HEK293 (cell line): ENCODE measurements around a stretch of chr7.

DNA sequence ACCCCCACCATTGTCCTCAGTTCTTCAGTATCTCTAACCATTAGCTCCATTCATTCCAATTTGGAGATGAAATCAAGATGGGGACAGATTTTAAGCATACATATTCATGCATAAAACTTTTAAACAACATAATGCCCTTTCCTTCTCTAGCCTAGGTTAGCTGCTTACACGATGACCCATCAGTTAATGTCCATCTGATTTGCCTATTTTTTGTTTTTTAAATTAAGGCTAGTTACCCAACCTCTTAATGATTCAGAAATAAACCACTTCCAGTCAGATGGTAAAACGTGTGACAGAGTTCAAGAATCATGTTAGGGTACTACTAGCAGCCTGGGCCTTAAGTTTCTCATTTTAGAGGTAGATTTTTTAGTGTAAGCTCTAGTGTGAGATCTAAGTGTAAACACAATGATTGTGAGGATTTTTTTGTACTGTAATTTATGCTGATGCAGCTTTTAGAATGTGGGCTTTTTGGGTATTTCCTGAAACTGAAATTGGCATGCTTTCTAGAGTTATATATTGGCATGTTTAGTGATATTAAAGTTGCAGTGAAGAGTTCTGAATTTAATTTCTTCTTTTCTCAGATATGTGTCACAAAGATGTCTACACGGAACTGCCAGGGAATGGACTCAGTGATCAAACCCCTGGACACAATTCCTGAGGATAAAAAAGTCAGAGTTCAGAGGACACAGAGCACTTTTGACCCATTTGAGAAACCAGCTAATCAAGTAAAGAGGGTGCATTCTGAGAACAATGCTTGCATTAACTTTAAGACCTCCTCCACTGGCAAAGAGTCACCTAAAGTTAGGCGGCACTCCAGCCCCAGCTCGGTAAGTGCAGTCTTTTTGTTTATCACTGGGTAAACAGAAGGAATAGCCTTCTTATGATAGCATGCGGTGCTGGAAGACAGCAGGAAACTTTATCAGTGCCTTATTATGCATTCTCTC is 130.1 kb downstream of the CDK14 start:
- PRO-cap = no peak
- RRBS, 2 experiments = no CpG with 5 or more reads among the region's 6 CpGs

- PRO-cap = no peak
- RRBS, 2 experiments = no CpG with 5 or more reads among the region's 4 CpGs
Observed at GRCh38 chr7:90728403-90729149, 132.5 kb downstream of the CDK14 start.

DNA sequence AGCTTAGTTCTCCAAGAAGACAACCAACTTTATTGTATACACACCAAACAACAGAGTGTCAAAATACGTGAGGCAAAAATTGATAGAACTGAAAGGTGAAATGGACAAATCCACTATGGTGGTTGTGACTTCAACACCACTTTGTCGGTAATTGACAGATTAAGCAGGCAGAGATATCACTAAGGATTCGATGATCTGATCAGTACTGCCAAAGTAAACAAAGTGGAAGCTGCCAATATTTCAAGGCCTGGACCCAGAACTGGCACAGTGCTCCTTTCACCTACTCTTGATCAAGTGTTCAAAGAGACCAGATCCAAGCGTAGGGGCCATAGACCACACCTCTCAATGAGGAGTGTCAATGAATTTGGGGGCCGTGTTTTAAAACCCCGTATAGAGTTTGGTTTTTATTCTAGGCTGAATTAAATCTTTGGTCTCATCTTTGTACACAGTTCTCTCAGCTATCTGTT is 167.0 kb downstream of the CDK14 start:
- PRO-cap = no peak
- RRBS, 2 experiments = no CpG with 5 or more reads among the region's 6 CpGs

DNA sequence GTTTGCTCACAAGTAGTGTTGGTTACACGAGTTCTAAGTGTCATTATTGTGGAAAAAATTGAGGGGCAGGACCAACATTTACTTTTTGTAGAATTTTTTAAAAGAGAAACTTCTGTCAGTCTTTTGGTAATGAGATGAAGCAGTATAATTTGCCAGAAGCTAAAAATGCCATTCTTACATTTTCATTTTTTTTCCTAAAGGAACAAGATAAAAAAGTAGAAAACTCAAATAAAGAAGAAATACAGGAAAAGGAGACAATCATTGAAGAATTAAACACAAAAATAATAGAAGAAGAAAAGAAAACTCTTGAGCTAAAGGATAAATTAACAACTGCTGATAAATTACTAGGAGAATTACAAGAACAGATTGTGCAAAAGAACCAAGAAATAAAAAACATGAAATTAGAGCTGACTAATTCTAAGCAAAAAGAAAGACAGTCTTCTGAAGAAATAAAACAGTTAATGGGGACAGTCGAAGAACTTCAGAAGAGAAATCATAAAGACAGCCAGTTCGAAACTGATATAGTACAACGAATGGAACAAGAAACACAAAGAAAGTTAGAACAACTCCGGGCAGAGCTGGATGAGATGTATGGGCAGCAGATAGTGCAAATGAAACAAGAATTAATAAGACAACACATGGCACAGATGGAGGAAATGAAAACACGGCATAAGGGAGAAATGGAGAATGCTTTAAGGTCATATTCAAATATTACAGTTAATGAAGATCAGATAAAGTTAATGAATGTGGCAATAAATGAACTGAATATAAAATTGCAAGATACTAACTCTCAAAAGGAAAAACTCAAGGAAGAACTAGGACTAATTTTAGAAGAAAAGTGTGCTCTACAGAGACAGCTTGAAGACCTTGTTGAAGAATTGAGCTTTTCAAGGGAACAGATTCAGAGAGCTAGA is 60.2 kb downstream of the AKAP9 start:
- PRO-cap = no peak
- RRBS, 2 experiments = no CpG with 5 or more reads among the region's 6 CpGs

DNA sequence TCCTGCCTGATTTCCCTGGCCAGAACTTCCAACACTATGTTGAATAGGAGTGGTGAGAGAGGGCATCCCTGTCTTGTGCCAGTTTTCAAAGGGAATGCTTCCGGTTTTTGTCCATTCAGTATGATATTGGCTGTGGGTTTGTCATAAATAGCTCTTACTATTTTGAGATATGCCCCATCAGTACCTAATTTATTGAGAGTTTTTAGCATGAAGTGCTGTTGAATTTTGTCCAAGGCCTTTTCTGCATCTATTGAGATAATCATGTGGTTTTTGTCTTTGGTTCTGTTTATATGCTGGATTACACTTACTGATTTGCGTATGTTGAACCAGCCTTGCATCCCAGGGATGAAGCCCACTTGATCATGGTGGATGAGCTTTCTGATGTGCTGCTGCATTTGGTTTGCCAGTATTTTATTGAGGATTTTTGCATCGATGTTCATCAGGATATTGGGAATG is 64.2 kb downstream of the AKAP9 start:
- PRO-cap = no peak
- RRBS, 2 experiments = no CpG with 5 or more reads among the region's 3 CpGs

DNA sequence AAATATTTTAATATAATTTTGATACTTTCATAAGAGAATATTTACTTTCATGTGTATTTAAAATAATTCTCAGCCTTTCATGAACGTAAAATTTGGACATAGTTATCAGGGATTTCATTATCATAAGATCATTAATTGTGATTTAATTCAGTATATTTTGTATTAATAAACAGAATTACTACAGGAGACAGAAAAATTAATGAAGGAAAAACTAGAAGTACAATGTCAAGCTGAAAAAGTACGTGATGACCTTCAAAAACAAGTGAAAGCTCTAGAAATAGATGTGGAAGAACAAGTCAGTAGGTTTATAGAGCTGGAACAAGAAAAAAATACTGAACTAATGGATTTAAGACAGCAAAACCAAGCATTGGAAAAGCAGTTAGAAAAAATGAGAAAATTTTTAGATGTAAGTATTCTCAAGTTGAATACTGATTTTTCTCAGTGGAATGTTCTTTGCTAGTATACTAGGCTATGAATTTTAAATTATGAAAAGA is 69.2 kb downstream of the CYP51A1 start:
- PRO-cap = no peak
- RRBS, 2 experiments = no CpG with 5 or more reads among the region's 2 CpGs

GRCh38 chr7:92099579-92100046 is 34.7 kb downstream of the CYP51A1 start:
- PRO-cap = no peak
- RRBS, 2 experiments = no CpG with 5 or more reads among the region's 2 CpGs

- PRO-cap = no peak
- RRBS, 2 experiments = no CpG with 5 or more reads among the region's 2 CpGs
Observed at GRCh38 chr7:92532365-92532685, 3.7 kb downstream of the RBM48 start.

DNA sequence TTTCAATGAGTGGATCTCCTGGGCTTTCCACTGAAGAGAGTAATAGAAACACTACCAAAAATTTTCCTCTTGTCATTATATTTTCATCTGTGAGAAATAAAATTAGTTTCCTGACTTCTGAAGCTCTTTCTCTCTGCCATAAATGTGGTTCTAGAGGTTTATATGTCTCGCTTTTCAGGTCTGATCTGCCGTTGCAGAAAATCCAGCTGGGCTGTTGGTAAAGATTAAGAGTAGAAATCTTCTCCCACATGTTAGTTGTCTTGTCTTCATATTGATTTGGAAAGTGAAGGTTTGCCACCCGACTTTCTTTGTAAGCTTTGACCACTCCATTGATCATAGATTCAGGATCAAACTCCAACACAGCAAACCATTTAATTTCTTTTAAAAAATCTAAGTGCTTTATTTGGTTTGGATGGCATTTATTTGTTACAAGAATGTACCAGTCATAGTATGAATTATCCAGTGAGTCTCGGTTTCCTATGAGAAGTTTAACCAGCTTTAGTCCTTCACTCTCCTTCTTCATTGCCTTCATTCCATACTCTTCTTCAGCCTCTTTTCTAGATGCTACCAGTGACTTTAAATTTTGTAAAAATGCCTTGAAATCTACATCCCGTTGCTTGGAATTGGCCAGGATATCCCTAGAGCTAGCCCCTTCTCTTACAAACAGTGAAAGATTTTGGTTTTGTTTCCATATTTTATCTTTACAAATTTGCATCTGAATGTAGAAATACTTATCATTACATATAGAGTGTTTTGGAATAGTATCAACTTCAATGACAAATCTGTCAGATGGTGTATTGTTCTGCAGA is 13.7 kb downstream of the SAMD9L start:
- PRO-cap = no peak
- RRBS, 2 experiments = no CpG with 5 or more reads among the region's 5 CpGs

DNA sequence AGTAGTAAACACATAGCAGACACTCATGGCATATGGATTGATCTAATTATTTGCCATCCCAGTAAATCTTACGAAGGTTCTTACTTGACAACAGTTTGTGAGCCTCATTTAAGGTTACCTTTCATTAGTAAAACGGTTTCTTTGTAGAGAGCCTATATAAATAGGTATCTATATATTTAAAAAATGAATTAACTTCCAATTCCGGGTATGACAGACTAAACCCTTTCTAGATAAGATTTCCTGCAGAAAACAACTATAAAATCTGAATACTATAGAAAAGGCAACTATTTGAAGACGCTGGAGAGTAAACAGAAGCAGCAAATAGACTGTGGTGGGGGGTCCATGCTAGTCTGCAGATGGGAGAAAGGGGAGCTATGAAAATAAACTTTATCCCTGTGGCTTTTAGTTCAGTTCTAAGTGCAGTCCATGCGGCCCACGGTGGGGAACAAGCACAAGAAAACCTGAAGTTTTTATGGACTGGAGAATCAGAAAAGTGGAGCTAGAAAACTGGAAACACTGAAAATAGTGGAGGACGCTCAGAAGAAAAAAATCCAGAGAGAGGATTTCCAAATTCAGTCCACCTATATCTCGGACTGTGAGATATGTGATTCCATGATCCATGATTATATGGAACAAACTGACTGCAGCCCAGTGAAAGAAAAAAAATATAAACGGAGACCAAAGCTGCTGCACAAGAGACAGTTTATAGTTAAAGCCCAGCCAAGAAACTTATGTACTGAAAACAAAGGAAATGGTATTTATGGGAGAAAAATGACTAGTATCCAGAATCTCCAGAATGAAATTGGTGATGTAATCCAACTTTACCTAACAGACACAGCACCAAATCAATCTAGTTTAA is 96.3 kb downstream of the VPS50 start:
- PRO-cap = no peak
- RRBS, 2 experiments = no CpG with 5 or more reads among the region's 9 CpGs

DNA sequence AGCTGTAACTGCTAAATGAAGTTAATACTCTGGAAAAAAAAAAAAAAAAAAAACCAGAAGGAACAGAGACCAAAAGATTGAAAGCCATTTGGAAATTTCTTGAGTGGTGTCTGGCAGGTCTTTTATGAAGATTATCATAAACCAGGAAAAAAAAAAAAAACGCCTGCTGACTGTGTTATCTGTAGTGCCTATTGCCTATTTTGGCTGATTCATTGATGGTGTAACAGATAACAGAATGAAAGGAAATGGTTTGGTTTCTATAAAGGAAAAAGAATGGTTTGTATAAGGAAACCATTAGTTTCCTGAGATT is 60.5 kb upstream of the BET1 start:
- PRO-cap = no peak
- RRBS, 2 experiments = no CpG with 5 or more reads among the region's 1 CpG

DNA sequence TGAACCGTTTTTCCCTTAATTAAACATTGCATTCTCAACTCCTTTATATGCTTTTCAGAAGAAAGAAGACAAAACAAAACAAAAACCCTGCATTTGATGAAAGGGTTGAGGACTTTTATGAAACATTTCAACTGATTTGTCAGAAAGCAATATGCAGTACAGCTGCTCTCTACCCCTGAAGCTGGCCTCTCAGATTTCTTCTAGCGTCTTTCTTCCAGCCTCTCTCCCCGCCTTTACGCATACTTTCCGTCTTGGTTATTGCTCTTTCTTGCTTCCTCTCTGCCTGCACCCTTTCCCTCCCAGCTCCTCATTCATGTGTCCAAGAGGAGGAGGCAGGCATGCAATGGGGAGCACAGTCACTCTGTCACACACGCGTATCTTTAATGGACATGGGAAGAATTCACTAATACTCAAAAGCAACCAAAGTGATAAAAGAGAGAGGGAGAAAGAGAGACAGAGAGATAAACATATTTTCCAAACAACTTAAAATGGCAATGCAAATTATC is 91.0 kb upstream of the COL1A2 start:
- PRO-cap = no peak
- RRBS, 2 experiments = no CpG with 5 or more reads among the region's 7 CpGs

DNA sequence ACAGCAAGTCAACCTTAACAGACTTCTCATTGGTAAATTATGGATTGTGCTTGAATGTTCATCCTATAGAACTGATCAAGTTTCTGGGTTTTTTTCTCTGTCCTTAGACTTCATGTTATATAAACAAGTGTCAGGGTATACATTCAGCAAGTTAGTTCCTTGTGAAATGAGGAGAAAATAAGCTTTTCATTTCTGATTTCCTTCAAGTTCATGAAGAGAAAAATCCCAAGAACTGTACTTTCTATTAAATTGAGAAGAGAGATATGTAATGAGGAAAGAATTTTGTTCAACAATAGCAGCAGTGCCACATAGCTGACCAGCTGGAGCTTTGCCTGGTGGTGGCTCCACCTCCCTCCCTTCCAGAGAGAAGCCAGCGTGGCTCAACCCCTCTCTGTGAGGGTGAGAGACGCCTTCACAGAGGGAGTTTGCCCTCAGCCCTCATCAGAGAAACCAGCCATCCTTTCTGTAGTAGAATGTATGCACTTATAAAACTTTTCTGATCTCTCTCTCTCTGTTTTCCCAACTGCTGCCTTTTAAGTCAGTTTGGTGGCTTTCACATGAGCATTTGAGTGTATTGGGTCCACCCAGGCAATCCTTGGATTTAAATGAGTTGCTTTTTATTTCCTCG is 20.5 kb upstream of the COL1A2 start:
- PRO-cap = no peak
- RRBS, 2 experiments = no CpG with 5 or more reads among the region's 3 CpGs

DNA sequence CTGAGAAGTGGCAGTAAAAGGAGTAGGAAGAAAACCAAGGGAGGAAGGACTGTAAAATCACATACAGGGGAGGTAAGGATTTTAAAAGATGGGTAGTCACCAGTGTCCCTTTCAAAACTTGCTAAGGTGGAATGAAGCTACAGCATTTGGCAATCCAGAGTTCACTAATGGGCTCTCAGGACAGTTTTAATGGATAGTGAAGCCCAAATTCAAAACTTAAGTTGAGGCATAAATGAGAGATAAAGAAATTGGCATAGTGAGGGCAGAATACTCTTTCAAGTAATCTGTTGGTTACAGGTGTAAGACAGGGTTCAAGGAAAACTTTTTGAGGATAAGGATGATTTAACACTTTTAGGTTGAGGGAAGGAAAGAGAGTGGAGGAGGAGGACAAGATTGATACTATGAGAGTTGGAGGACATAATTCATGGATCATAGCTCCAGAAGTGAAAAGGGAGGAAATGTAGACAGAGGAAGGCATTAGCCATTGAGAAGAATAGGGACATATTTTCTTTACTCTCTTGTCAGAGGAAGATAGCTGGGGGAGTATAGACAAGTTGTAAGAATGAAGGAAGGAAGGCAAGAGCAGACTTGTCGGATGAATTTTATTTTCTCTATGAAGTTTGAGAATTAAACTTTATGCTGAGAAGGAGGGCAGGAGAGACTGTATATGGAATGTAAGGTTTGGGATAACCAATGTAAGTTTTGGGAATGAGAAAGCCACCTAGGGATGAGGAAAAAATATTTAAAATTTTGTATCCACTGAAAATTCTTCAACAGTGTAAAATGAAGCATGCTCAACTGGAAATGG is 21.4 kb downstream of the CASD1 start:
- PRO-cap = no peak
- RRBS, 2 experiments = no CpG with 5 or more reads among the region's 1 CpG

DNA sequence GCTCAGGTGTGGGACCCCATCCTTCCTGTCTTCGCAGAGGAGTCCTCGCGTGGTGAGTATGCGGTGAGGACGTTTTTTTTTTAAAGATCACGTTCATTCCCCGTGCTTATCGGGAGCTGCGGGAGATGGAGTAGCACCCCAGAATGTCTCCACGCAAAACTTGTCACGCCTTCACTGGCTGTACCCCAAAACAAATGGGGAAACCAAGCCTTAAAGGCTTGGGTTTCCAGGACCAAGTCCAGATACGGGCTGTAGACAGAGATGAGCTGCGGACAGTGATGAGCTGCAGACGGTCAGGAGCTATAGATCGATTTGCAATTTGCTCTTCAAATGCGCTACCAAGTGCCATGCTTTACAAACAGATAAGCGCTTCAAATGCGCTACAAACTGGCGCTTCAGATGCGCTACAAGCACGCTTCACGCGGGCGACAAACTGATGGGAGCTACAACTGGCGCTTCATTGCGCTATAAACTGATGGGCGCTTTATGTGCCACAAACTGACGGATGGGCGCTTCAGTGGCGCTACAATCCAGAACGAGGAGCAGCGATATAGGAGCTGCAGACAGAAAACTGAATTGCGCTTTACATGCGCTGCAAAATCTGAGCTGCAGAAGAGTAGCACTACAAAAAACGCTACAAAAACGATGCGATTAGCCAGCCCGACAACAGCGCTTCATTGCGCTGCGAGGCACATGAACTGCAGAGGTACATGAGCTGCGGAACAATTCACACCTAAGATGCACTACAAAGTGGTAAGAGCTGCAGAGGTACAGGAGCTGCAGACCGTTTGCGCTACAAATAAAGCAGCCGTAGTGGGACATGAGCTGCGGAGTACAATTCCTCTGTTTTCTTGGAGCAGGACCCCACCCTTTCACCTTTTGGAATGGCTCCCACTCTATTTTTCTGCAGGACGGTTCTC is 856 bp upstream of the SGCE start:
- PRO-cap = no peak
- RRBS, 2 experiments = no CpG with 5 or more reads among the region's 47 CpGs

DNA sequence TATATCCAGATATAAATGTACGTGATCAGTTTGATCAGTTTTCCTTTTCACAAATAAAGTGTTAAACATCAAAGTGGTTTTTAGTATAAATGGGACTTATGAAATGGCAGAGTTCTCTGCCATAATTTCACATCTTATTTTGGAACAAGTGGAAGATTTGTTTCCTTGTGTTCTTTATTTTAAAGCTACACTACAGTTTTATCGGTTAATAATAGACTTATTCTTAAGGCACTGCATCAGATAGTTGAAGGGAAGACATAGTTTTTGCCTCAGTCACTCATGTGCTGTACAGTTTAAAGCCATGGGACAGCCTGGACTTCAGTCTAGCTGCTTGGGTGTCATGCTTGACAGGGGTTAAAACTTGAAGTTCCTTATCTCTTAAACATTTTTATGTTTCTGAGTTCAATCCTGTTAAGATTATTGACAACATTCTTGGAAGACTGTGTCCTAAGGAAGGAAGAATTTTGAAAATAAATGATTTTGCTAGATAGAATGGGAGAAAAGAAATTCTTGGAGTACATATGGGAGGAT is 49.6 kb downstream of the PPP1R9A start:
- PRO-cap = no peak
- RRBS, 2 experiments = no CpG with 5 or more reads among the region's 2 CpGs

DNA sequence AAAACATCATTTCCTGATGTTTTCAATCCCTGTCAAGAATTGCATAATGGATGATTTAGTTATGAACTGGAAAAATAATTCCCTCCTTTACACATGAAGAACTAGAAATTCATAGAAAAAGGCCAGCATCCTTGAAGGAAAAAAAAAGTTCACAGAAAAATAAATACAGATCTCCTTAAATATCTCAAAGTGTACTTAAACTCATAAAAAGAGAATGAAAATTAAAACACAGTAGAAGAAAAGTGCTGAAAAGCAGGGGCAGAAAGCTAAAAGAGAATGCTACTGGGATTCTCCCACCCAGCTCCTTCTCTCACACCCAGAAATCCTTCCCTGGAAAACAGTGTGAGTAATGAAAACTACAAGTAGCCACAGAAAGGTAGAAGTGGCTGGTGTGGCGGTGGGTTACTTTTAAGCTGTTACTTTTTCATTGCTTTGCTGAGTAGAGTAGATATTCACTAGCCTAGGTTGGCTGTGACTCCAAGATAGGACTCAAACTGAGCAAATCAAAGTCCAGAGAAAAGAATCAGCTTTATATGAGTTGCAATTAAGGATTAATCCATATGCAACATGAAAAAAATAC is 5.4 kb upstream of the PON3 start:
- PRO-cap = no peak
- RRBS, 2 experiments = no CpG with 5 or more reads among the region's 1 CpG

DNA sequence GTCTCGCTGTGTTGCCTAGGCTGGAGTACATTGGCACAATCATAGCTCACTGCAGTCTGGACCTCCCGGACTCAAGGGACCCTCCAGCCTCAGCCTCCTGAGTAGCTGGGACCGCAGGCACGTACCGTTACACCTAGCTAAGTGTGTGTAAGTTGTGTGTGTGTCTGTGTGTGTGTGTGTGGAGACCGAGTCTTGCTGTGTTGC is 563 bp upstream of the PON2 start:
- PRO-cap = no peak
- RRBS, 2 experiments = no CpG with 5 or more reads among the region's 6 CpGs

DNA sequence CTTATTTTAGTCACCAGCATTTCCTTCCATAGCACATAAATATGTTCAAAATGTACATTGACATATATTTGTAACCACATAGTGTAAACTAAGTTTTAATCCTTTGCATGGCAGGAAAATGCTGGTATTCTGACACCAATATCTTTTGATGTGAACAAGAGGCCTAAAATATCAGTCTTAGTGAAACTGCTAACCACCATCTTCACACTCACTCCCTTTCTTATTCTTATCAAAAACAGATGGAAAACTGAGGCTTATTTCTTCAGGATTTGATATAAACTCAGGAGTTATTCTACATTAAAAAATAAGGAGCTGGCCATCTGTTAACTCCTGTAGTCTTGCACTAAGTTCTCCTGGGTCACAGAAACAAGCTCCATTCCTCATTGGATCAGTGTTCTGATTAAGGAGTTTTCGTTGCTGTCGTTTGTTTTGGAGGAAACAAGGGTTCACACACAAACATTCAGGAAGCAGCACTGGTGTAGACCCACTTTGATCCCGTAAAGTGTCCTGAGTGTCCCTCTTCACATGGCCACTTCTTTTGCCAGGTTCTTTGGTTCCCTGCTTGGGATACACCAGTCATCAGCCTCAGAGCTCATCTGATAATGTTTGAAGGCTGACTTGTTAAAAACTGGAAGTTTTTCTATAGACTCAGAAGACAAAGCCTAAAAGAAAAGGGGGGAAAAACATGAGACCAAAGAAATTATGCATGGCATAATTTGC is 11.0 kb downstream of the PDK4 start:
- PRO-cap = no peak
- RRBS, 2 experiments = no CpG with 5 or more reads among the region's 3 CpGs

GRCh38 chr7:95599330-95599864 is 3.1 kb upstream of the PDK4 start:
- PRO-cap = no peak
- RRBS, 2 experiments = no CpG with 5 or more reads among the region's 1 CpG